SK-MEL-5 (cell line): ENCODE data around the genes CEP164, IL10RA, MPZL3 and ATP5MG.

DNA sequence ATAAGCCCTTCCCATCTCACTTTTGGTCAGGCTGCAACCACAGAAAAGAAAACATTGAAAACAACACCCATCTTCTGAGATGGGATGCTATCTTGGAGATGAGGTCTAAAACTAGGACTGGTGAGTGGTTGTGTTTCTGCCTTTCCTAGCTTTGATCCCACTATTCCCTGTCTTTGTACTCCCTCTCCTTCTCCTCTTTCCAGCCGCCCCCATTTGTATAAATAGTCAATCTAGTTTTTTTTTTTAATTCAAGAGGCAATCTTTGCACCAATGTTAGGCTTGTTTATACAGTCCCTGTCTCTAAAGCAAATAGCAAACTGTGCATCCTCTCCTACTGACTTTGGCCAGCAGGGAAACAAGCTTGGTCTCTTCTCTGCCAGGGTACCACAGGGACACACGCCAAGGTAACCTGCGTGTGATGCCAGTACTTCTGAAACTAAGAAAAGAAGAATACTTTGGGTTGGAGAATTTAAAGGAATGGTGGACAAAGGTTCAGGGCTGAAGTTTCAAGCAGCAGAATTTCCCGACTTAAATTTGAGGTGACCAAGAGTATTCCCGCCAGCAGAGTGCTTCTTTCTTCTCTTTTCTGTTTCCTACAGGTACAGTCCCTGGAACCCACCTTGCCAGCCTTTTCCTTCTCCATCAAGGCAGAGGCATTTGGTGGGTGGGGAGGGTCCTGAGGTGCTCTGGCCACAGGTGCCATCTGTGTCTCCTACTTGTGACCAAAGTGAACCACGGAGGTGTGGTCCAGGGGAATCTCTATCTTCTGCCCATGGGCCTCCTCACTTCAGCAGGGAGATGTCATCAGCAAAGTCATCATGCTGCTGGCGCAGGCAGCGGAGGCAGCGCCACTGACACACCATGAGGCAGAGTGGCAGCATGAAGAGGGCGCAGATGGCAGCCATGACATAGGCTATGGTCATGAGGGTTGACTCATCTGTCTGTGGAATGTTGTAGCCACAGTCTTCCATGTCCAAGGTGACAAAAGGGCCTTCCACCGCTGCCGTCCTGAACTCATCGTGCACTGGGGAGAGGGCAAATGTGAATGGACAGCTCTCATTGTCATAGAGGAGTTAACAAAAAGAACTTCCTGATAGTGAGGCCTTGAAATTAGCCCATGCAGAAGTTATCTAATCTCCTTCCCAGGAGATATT, 26.9 kb downstream of the BACE1 start:
RAMPAGE:
- cytosol, long total RNA = no peak
- long total RNA = no peak
- nucleus, long total RNA = no peak

RAMPAGE:
- cytosol, long total RNA = no peak
- long total RNA = no peak
- nucleus, long total RNA = no peak
Observed at GRCh38 chr11:117313016-117313555, 3.0 kb downstream of the BACE1 start.

DNA sequence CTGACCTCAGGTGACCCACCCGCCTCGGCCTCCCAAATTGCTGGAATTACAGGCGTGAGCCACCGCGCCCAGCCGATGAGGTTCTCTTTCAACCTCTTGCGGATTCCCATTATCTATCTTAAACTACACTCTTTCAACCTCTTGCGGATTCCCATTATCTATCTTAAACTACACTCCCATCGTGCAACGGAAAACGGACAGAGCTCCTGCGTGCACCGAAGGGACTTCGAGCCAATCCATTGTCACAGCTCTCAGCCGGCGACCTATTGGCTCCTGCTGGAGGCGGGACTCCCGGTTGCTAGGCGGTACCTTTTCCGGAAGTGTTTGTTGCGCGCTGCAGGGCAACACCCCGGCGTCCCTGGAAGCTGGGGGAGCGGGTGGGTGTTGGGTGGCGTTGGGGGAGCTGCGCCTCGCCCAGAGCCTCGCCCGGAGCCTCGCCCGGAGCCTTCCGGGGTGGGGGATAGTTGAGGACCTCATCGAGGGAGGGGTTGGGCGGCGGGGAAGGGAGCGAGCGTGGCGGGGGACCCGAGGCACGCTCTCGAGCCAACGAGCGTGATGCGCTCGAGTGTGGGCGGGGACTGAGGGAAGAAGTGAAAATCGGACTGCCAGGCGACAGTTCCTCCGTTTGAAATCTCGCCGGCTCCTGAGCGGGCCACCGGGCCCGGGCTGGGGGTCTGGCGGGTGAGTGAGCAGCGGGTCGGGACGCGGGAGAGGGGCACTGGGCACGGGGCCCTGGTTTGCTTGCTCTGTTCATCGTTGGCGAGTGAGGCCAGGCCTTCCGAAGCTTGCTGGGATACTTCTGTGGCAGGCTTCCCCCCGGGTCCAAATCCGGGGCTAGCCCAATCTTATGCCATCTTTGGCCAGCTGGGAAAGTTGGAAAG, at the start of gene CEP164:
Gene CEP164 (plus strand): TSS at position 327 of the 881 bp plus-strand sequence.
RAMPAGE:
- cytosol, long total RNA = start-site peak on the plus strand centred at position 345 of the sequence, 86 bp wide, 40 and 34 reads in 2 replicates; start-site peak on the plus strand centred at position 571 of the sequence, 36 bp wide, 32 and 36 reads in 2 replicates
- long total RNA = no peak
- nucleus, long total RNA = start-site peak on the plus strand centred at position 590 of the sequence, 71 bp wide, 87 and 52 reads in 2 replicates

GRCh38 chr11:117647251-117647450, 149.9 kb downstream of the DSCAML1 start:
RAMPAGE:
- cytosol, long total RNA = no peak
- long total RNA = no peak
- nucleus, long total RNA = no peak

GRCh38 chr11:117717629-117718543, 79.1 kb downstream of the DSCAML1 start:
RAMPAGE:
- cytosol, long total RNA = no peak
- long total RNA = no peak
- nucleus, long total RNA = no peak

RAMPAGE:
- cytosol, long total RNA = no peak
- long total RNA = no peak
- nucleus, long total RNA = no peak
Observed at GRCh38 chr11:117808757-117809915, 12.1 kb upstream of the DSCAML1 start.

DNA sequence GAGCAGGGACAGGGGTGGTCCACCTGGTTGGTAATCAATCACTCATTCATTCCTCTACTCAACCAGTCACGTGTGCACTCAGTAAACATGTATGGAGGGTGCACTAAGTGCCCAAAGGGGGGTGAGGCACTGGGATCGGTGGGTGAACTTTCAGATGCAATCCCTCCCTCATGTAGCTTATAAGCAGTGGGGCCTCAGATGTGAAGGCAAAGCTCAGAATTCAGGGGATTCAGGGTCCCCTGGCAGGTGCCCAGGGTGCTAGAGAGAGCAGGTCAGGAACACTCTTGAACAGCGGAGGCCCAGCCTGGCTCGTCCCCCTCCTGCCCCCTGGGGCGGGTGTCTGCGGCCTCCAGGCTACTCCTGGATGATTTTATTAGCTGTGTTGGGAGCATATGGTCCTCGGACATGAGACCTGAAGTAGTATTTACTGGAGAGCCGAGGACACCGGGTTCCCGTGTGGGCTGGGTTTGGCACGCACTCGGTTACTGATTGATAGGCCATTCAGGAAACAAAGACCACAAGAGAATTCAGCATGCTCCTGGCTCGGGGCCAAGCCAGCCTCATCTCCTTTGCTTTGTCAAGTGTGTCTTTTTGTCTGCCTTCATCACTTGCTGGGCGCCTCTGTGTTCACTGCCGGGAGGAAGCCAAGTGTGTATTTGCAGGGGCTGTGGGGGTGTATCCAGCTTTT, 9.9 kb downstream of the FXYD2 start:
RAMPAGE:
- cytosol, long total RNA = no peak
- long total RNA = no peak
- nucleus, long total RNA = no peak

RAMPAGE:
- cytosol, long total RNA = no peak
- long total RNA = no peak
- nucleus, long total RNA = no peak
Observed at GRCh38 chr11:117985761-117986600, at the start of gene IL10RA. TSS of gene IL10RA (plus strand) at chr11:117986394.

DNA sequence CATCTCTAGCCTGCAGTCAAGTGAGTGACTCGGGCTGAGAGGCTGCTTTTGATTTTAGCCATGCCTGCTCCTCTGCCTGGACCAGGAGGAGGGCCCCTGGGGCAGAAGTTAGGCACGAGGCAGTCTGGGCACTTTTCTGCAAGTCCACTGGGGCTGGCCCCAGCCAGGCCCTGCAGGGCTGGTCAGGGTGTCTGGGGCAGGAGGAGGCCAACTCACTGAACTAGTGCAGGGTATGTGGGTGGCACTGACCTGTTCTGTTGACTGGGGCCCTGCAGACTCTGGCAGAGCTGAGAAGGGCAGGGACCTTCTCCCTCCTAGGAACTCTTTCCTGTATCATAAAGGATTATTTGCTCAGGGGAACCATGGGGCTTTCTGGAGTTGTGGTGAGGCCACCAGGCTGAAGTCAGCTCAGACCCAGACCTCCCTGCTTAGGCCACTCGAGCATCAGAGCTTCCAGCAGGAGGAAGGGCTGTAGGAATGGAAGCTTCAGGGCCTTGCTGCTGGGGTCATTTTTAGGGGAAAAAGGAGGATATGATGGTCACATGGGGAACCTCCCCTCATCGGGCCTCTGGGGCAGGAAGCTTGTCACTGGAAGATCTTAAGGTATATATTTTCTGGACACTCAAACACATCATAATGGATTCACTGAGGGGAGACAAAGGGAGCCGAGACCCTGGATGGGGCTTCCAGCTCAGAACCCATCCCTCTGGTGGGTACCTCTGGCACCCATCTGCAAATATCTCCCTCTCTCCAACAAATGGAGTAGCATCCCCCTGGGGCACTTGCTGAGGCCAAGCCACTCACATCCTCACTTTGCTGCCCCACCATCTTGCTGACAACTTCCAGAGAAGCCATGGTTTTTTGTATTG, 13.7 kb downstream of the IL10RA start:
RAMPAGE:
- cytosol, long total RNA = no peak
- long total RNA = no peak
- nucleus, long total RNA = no peak

GRCh38 chr11:118006076-118006514, 19.9 kb downstream of the IL10RA start:
RAMPAGE:
- cytosol, long total RNA = no peak
- long total RNA = no peak
- nucleus, long total RNA = no peak

RAMPAGE:
- cytosol, long total RNA = no peak
- long total RNA = no peak
- nucleus, long total RNA = no peak
Observed at GRCh38 chr11:118145937-118146392, 6.7 kb downstream of the SCN4B start.

DNA sequence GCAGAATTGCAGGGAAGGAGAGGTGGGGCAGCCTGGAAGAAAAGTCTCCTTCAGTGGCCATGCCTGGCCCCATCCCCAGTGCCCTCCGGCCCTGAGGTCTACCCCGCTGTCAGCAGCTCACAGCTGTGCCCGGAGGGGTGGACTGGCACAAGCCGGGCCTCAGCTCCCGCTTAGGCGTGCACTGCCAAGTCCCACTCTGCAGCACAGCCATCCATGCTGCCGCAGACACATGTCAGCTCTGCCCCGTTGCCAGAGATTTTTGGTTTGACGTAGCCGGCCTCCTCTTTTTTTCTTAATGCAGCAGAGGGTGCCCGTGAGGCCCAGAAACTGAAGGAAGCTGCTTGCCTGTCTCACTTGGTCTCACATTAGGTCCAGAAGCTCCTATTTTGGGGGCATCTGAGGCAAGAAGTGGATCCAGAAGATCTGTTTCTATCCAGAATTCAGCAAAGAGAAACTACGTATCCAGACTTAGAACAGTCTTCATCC, 4.0 kb upstream of the SCN2B start:
RAMPAGE:
- cytosol, long total RNA = no peak
- long total RNA = no peak
- nucleus, long total RNA = no peak

DNA sequence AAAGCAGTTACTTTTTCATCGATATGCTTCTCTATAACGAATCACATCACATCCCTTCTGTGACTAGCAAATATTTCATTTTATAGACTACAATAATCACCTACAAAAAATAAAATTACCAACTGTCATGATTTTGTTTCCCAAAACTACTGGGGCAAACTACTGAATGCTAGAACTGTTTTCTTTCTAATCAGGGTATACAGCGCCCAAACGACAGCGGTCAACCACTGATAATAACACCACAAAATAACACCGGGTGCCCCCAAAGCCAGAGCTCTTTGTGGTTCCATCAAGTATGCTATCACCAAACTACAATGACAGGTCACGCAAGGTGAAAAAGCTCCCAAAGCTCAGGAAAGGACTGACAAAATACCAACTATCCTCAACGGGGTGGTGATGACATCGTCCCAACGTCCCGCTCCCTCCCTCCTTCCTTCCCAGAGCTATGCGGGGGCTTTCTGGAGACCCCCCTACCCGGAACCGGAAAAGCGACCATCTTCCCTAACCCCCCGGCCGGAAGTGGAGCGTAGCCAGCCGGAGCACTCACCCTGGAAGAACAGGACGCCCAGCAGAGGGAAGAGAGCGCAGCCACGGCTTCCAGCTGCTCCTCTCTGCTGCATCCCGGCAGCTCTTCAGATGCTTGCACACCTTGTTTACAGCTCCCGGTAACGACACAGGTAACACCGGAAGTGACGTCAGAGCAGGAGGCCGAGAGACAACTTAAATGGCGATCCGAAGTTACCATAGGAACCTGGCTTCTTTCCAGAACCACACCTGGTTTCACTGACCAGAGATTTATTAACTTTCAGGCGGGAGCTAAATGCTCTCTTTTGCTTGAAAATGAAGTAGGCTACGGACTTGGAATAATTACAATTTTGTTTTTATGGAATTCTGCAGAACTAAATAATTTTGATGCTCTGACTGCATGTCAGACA, at the start of gene MPZL3:
Gene MPZL3 (minus strand): TSS at position 691 of the 935 bp plus-strand sequence.
RAMPAGE:
- cytosol, long total RNA = no peak
- long total RNA = no peak
- nucleus, long total RNA = no peak

DNA sequence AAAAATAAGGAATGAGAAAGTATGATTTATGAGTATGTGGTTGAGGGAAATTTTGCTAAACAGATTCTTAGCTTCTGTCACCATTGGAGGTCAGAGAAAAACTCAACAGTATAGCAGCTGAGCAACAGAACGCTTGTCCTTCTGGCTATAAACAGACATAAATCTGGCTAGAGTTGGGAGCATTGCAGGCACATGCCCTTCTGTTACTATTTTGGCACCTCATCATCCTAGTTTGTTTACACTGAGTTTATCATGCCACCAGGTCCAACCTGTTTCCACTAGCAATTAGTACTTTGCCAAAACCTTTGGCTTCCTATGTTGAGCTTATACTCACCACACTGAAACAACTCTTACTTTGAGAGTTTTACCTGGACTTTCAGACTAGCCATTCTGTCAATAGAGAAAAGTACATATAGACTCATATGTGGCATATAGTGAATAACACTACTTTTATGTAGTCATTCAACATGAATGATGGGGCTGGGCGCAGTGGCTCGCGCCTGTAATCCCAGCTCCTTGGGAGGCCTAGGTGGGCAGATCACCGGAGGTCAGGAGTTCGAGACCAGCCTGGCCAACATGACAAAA, 7.0 kb downstream of the UBE4A start:
RAMPAGE:
- cytosol, long total RNA = no peak
- long total RNA = no peak
- nucleus, long total RNA = no peak

GRCh38 chr11:118400948-118402118, at the start of gene ATP5MG:
TSS of gene ATP5MG (plus strand) at chr11:118401606.
RAMPAGE:
- cytosol, long total RNA = start-site peak on the plus strand at chr11:118401584-118401638, 30,437 and 25,905 reads in 2 replicates
- long total RNA = start-site peak on the plus strand at chr11:118401583-118401646, 17,337 and 9,557 reads in 2 replicates
- nucleus, long total RNA = start-site peak on the plus strand at chr11:118401584-118401646, 2,470 and 946 reads in 2 replicates

GRCh38 chr11:118437019-118437869, 952 bp downstream of the KMT2A start:
RAMPAGE:
- cytosol, long total RNA = no peak
- long total RNA = no peak
- nucleus, long total RNA = no peak

GRCh38 chr11:118533846-118535069, 3.3 kb downstream of the TMEM25 start:
RAMPAGE:
- cytosol, long total RNA = no peak
- long total RNA = no peak
- nucleus, long total RNA = no peak

DNA sequence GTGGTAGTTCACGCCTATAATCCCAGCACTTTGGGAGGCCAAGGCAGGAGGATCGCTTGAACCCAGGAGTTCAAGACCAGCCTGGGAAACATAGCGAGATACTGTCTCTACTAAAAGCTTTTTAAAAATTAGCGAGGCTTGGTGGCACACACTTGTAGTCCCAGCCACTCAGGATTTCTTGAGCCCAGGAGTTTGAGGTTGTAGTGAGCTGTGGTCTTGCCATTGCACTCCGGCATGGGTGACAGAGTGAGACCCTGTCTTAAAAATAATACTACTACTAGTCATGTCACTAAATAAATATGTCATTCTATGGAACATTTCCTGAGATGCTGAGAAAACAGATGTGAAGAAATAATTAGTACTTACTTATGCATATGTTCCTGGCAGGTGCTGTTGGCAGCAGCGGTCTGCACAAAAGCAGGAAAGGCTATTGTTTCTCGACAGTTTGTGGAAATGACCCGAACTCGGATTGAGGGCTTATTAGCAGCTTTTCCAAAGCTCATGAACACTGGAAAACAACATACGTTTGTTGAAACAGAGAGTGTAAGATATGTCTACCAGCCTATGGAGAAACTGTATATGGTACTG, 8.7 kb downstream of the ARCN1 start:
RAMPAGE:
- cytosol, long total RNA = no peak
- long total RNA = no peak
- nucleus, long total RNA = no peak

RAMPAGE:
- cytosol, long total RNA = no peak
- long total RNA = no peak
- nucleus, long total RNA = no peak
Observed at GRCh38 chr11:118601126-118602245, 5.9 kb upstream of the PHLDB1 start.

RAMPAGE:
- cytosol, long total RNA = no peak
- long total RNA = no peak
- nucleus, long total RNA = no peak
Observed at GRCh38 chr11:118621975-118622792, 14.8 kb downstream of the PHLDB1 start.